HT1080 (cell line): ENCODE measurements around the genes CDH26 and SLCO4A1.

DNA sequence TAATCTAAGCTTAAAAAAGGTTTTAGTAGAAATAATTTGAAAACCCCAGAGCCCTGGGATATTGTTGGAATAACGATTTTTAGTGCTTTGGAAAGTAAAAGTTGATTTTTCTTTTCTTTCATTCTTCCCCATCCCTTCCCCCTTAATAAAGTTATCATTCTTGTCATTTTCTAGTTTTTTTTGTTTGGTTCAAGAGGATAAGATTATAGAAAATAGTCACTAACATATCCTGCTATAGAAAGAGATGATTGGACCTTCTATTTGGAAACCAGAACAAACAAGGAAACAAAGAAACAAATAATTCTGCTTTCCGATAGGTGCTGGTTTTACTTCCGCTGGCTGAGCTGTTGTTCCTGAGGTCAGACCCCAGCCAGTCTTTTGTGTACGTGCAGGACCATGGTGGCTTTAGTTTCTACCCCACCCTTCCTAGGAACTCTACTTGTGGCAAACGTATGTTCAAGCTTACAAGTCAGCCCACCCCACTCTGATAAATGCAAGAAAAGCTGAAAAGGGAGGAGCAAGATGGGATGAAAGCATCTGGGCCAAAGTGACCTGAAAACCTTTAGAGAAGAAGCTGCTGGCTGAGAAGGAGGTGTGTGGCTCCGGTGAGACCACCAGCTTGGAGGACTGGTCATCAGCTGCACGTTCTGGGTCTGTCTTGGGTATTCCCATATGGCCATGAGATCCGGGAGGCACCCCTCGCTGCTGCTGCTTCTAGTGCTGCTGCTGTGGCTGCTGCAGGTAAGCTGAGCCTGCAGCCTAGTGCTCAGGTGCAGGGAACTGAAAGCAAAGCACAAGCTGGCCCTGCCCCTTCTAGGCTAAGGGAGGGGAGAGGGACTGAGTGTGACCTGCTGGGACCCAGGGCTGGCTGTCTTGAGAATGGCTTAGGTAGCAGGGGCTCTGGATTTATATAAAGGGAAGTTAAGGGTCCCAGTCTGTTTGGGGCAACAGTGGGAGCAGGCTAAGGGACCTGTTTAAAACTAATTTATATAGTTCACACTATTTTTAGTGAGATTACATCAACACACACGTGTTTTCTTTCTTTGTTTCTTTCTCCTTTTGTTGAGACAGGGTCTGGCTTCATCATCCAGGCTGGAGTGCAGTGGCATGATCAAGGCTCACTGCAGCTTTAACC lies at the start of gene CDH26:
Gene CDH26, plus strand, starts transcription at position 369 of the 1,135 bp plus-strand sequence.
RAMPAGE:
- cytosol, long total RNA, result no peak
- long total RNA, result no peak
- nucleus, long total RNA, result no peak

DNA sequence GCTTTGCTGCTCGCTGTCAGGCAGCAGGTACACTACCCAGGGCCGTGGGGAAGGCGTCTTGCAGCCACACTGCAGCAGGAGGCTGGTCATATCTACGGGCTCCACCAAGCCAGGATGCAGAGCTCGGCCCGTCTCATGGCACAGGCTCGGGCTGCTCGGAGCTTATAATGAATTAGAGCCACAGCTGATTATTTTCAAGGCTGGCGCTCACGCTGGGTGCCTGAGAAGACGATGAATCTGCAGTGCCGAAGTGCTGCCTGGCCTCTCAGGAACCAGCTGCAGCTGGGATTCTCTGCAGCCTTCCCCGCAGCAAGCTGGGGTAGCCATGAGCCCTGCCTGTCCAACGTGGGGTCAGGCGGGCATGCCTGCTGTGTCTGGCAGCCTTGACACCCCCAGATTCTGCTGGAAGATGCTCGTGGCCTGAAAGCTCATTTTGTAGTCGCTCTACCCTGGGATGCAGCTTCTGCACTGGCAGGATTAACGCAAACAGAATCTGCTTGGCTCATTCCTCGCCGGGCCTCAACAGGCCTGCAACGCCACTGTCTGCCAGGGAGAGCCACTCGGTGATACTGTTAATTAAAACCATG lies 104.2 kb downstream of the CDH26 start:
RAMPAGE:
- cytosol, long total RNA, result no peak
- long total RNA, result no peak
- nucleus, long total RNA, result no peak

RAMPAGE:
- cytosol, long total RNA, result no peak
- long total RNA, result no peak
- nucleus, long total RNA, result no peak
These were observed 378.0 kb downstream of the TAF4 start for GRCh38 chr20:61687607-61688103.

GRCh38 chr20:61719499-61720426 lies 345.9 kb downstream of the TAF4 start:
RAMPAGE:
- cytosol, long total RNA, result no peak
- long total RNA, result no peak
- nucleus, long total RNA, result no peak

RAMPAGE:
- cytosol, long total RNA, result no peak
- long total RNA, result no peak
- nucleus, long total RNA, result no peak
These were observed 63.7 kb downstream of the TAF4 start for GRCh38 chr20:62001659-62002727.

DNA sequence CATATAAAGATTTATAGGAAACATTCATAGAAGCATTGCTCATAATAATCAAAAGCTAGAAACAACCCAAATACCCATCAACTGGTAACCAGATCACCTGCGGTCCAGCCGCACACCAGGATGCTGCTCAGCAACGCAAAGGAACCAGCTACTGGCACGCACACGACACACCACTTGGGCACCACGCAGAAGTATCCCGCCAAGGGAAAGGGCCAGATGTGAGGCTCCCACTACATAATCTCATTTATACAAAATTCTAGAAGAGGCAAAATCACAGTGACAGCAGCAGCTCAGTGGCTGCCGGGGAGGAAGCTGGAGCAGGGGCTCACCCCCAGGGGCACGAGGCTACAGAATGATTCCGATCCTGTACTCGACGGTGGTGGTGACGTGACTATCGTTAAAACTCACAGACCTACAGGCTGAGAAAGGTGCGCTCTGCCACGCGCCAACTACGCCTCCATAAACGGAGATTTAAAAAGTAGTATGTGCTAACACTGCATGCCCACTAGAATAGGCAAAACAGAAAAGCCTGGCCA lies 25.5 kb downstream of the TAF4 start:
RAMPAGE:
- cytosol, long total RNA, result no peak
- long total RNA, result no peak
- nucleus, long total RNA, result no peak

RAMPAGE:
- cytosol, long total RNA, result no peak
- long total RNA, result no peak
- nucleus, long total RNA, result no peak
These were observed 22.7 kb downstream of the TAF4 start for GRCh38 chr20:62042880-62043449.

GRCh38 chr20:62121122-62121968 lies 930 bp upstream of the LSM14B start:
RAMPAGE:
- cytosol, long total RNA, result no peak
- long total RNA, result no peak
- nucleus, long total RNA, result no peak

RAMPAGE:
- cytosol, long total RNA, result no peak
- long total RNA, result no peak
- nucleus, long total RNA, result no peak
These were observed 1.6 kb downstream of the ADRM1 start for GRCh38 chr20:62304391-62304702.

GRCh38 chr20:62349582-62349950 lies 17.5 kb downstream of the LAMA5 start:
RAMPAGE:
- cytosol, long total RNA, result no peak
- long total RNA, result no peak
- nucleus, long total RNA, result no peak

RAMPAGE:
- cytosol, long total RNA, result no peak
- long total RNA, result no peak
- nucleus, long total RNA, result no peak
These were observed 2.7 kb downstream of the LAMA5 start for GRCh38 chr20:62364445-62364846.

RAMPAGE:
- cytosol, long total RNA, result no peak
- long total RNA, result no peak
- nucleus, long total RNA, result no peak
These were observed 3.3 kb upstream of the LAMA5 start for GRCh38 chr20:62370380-62370913.

RAMPAGE:
- cytosol, long total RNA, result no peak
- long total RNA, result no peak
- nucleus, long total RNA, result no peak
These were observed 4.5 kb upstream of the RPS21 start for GRCh38 chr20:62382328-62382966.

RAMPAGE:
- cytosol, long total RNA, result no peak
- long total RNA, result no peak
- nucleus, long total RNA, result no peak
These were observed 2.9 kb upstream of the CABLES2 start for GRCh38 chr20:62409507-62410857.

DNA sequence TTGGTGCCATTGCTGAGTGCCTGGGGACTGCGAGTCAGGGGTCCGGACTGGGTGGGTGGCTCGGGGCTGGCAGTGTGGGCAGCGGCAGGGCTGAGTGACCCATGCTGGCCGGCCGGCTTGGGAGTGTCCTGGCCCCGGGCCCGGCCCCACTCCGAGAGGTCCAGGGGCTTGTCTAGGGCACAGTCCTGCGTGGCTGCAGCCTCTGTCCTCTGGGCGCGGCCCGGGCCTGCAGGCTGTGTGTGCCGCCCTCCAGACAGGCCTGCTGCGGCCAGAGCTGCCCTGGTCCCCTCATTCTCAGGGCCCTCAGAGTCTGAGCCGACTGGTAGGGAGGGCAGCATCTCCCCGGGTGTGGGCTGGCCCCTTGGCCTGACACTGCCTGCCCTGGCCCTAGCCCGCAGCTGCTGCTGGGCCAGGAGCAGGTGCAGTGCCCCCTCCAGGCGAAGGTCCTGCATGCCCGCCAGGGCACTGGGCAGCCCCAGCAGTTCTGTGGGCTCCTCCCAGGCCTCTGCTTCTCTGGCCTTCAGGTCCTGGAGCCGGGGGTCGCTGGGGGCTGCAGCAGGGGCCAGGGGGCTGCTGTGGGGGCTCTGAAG lies 6.9 kb upstream of the CABLES2 start:
RAMPAGE:
- cytosol, long total RNA, result no peak
- long total RNA, result no peak
- nucleus, long total RNA, result no peak

DNA sequence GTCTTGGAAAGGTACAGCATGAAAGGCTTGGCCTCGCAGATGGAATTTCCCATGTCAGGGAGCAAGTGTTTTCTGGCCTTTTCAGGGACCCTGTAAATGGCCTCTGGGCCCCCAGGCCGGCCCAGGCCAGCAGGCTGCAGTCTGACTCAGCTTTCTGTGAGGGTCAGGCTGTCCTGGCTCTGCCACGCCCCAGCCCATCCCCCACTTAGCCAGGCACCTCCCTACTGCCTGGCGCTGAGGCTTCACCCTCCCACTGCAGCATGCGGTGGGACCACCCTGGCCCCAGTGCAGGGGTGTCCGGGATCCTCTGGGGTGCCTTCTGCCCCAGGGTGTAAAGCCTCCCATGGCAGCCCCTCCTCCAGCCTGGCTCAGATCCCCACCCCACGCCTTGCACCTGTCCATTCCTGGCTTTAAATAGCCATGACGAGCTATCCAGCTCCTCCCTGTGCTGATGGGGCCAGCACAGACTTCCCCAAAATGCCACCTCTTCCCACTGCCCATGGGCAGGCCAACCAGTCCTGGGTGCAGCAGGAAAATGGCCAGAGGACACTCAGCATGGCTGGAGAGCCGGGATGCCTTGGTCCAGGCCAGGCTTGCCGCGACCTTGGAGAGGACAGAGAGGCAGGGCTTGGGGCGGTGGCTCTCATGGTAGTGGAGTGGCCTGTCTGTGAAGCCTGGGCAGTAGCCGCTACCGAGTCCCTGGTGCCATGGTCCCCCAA lies 35.7 kb upstream of the GATA5 start:
RAMPAGE:
- cytosol, long total RNA, result no peak
- long total RNA, result no peak
- nucleus, long total RNA, result no peak

DNA sequence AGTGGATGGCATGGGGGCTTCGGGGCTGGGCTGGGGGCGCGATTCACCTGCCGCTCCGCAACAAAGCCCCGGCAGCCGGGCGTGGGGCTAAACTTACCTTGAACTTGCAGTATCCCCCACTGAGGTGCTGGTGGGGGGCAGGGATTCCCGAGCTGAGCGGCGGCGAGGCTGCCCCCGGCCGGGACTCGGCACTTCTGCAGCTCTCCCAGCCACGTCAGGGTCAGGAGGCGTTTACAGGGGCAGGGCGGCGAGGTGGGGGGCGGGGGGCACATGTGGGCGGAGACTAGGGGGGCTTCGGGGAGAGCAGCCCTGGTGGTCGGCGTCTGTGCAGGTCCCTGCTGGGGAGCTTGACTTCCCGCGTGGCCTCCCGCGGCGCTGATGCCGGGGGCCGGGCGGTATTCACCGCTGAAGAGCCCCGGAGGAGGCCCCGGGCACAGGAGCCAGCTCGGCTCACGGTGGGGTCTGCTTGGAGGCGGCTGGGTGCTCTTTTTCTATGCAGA lies 75.6 kb upstream of the GATA5 start:
RAMPAGE:
- cytosol, long total RNA, result no peak
- long total RNA, result no peak
- nucleus, long total RNA, result no peak

GRCh38 chr20:62570666-62571213 lies 71.6 kb upstream of the SLCO4A1 start:
RAMPAGE:
- cytosol, long total RNA, result no peak
- long total RNA, result no peak
- nucleus, long total RNA, result no peak

DNA sequence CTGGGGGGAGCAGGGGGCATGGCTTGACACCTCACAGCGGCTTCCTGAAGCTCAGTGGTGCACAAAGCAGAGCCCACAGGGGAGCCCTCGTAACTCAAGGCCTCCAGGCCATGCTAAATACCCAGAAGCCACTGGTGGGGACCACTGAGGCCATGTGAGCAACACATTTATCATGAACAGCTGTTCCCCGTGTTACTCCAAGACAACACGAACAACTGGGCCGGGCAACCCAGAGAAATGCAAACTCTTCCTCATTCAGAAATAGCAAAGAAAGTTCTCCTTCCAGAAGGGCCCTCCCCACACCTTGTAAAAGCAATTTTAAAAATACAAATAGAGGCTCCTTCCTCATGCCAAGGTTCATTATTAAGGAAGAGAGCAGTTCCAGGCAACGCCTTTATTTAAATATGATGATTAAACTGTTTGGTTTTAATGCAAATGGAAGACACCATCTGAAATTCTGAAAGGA lies 36.3 kb upstream of the SLCO4A1 start:
RAMPAGE:
- cytosol, long total RNA, result no peak
- long total RNA, result no peak
- nucleus, long total RNA, result no peak

DNA sequence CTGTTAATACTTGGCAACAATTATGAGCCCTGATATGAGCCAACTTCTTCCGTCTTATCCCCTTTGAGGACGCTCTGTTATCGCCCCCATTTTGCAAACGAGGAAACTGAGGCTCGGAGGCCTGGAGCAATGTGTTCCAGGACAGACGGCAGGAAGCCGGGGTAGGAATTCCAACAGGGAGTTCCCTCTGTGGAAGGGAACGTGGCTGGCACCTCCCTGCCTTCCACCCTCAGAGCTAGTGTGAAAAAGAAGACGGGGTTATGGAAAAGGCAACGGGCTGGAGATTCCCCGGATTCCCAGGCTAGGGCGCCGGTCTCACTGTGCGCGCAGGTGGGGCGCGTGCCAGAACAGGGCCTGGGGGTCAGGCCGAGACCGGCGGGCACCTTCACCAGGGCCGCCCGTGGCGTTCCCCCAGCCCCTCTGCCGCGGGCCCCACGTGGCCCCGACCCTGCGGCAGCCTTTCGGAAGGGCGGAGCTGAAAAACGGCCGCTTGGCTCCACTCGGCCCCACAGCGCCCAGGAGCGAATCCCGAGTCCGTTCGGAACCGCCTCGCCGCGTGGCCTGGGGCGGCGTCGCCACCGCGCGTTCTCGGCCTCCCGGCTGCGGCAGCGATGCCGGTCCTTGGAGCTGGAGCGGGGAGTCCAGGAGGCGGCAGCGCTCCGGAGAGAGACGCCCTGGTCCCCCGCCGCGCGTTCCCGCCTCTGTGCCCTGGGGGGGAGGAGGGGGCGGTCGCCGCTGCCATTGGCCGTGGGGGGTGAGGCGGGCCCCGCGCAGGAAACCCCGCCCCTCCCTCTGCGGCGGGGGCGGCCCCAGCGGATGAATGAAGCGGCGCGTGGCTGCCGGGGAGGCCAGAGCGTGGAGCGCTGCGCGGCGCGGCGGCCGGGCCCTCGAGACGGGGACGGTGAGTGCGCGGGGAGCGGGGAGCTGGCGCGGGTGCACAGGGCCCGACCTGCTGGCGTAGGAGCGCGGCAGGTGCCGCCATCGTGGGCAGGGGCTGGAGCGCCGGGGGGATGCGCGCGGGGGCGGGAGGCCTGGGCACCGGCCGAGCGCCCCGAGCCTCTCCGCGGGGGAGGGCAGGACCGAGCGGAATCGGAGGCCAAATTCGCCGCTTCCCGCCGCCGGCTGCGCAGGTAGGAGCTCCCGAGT lies at the start of gene SLCO4A1:
Gene SLCO4A1, plus strand, starts transcription at position 851 of the 1,146 bp plus-strand sequence.
RAMPAGE:
- cytosol, long total RNA, result start-site peak on the plus strand centred at position 836 of the sequence, 42 bp wide, 45 and 111 reads in 2 replicates
- long total RNA, result start-site peak on the plus strand centred at position 825 of the sequence, 57 bp wide, 122 reads
- nucleus, long total RNA, result no peak